ENCODE measurements around the genes RAB38 and ENDOD1.

DNA sequence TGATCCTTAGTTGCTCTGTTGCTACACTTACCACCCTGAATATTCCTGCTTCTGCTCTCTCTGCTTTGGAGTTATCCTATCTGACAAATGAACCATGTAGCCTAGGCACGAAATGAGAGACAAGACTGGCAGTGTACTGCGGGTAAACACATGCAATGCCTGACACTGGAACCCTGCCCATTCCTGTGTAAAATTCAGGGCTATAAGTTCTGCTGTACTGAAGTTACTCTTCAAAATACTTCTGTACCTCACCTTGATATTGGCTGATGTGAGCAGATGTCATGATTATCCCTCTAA lies 289.9 kb downstream of the RAB38 start:
- PRO-cap: no peak

DNA sequence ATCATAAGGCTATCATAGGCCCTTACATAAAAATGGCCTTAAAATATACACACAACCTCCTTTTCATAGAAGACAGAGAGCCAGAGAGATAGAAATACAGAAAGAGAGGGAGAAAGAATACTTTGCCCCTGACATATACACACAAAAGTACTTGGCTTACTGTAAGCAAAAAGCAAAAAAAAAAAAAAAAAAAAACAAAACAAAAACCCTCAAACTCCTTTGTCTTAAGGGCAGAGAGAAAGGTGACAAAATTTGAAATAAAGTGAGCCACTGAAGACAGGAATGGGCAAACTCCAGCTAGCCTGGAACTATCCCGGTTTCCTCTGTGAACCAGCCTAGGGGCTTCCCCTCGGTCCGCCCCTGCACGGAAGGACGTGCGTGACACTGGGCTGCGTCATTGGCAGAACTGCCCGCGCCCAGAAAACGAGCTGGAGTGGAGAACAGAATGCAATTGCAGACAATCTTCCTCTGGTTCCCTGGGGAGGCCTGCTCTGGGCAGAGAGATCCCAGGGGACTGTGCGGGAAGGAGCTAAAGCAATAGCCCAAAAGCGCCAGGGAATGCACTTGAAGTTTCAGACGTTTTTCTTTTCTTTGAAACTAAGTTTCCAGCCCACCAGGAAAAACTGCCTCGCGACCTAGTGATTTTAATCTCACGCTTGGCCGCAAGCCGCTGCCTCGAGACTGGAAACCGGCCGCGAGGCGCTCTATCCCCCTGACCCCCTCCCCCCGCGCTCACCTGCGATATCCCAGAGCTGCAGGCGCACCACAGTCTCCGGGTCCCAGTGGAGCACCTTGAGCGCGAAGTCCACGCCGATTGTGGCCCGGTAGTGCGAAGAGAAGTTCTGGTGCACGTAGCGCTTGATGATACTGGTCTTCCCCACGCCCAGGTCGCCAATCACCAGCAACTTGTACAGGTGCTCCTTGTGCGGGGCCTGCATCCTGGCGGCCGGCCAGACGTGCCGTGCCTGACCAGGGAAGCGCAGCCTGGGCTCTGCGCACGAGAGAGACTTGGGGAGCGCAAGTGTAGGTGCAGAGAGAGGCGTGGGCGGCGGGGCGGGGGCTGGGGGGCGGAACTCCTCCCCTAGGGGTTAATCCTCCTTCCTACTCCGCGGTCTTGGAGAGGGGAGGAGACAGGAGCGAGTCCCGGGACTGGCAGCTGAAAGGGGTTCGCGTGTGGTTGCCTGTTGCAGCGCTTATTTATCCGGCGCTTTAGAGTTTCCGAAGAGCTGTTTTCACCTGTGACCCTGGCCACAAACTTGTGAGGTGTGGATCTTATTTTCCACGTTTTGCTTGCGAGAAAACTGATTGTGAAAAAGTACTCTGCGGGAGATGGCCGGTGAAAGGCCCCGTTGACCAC lies at the start of gene RAB38:
Gene RAB38 (minus strand): TSS at position 997 of the 1,357 bp plus-strand sequence.
- PRO-cap: unidirectional peak, plus-strand start at position 421 of the sequence

- PRO-cap: no peak
These were observed 108.3 kb upstream of the CTSC start for GRCh38 chr11:88445827-88446230.

GRCh38 chr11:93116224-93117350 lies 81.2 kb downstream of the SLC36A4 start:
- PRO-cap: no peak

- PRO-cap: no peak
These were observed 20.8 kb downstream of the SLC36A4 start for GRCh38 chr11:93176821-93177548.

DNA sequence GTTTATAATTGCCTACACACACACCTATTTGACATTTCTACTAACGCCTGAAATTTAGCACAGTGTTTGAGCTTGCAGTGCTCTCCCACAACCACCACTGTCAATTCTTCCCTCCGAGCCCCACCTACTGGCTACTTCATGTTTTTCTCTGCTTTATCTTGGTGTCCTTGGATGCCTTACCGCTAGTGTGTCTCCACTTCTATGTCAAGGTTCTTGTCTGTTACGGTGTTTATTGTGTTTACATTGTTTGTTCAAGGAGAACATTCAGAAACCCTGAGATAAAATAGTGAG lies 39.0 kb upstream of the SLC36A4 start:
- PRO-cap: no peak

GRCh38 chr11:93420773-93421247 lies 90.3 kb downstream of the DEUP1 start:
- PRO-cap: no peak

DNA sequence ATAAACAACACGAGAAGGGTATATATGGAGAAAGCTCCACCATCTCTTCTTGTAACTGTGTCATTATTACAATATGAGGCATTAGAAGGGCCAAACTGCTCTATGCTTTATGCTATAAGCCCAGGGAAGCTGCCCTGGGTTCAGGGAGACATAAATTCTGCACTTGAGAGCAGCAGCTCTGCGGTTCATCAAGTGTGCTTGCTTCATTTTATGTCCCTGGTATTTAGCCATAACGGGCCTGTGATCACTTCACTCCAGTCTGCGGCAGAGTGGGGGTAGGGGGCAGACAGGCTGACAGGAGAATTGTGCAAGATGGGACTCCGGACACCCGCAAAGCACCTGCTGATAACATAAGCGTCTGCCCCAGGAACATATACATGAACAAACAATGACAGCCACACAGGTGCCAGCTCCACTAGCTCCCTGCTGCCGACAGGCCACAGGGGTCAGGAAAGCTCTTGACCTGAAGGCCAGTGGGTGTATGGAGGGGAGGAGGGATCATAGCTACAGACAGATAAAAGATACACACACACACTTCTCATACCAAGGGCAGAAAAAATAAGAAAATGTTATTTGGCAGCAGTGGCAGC lies 56.1 kb downstream of the SMCO4 start:
- PRO-cap: no peak

DNA sequence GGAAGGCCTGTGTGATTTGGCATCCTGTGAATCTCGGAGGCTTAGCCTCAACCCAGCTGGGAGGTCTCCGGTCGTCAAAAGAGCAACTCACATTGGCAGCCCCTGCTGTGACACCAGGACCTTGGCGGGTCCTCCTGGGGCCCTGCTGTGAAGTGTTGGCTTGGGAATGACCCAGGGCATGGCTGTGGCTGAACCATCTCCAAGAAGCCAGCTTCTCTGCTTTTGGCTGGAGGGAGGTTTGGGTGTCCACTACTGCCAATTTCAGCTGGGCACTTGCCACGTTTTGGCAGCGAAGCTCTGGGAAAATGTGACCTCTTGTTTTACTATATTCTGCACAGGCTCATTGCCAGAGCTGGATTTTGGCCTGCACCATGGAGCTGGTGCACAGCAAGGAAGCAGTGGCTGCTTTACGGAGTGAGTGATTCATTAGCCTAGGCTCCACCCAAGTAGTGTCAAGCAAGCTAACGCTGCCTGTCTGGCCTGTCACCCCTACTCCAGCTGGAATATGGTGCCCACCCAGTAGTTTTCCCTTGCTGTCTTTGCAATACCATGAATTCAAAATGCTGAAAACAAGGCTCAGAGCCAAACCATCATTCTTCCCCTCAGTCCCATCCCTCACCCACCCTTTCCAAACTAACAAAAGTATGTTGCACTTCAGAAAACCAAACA lies 24.3 kb upstream of the SMCO4 start:
- PRO-cap: no peak

DNA sequence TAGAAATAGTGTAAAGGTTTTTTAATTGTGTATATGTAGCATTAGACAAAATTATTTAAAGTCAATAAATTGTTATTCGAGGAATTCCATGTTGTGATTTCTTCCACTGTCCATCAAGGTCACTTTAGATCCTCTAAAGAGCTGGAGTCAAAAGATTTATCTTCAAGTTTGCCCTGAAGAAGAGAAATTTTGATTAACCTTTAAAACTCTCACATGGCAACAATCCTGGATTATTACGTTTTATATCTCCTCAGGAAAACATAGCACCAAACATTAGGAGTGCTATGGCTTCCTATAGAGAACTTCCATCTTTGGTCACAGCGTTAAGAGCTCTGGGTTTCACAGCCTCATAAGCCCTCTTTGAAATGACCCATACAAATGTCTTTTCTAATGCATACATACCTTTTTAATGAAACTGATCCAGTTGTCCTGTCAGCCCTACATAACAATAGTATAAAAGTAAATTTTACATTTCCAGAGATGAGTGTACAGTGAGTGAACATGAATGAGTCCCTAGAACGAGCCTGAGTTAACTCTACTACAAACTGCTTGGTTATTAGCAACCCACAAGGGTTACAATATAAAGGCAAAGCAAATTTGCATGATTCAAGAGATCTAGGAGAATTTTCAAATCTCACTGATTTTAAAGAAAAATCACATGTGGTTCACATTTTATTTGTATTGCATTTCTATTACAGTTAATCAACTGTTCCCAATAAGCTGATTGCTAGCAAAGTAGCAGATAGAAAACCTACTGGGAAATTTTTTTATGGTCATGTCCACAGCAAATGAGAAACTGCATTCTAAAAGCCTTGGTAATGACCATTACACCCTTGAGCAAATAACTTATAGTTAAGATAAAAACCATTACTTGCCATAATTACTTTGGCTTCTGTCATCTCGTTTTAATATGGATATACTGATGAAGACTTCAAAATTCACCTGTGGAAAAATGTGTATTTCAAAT lies 10.7 kb downstream of the TAF1D start:
- PRO-cap: no peak

DNA sequence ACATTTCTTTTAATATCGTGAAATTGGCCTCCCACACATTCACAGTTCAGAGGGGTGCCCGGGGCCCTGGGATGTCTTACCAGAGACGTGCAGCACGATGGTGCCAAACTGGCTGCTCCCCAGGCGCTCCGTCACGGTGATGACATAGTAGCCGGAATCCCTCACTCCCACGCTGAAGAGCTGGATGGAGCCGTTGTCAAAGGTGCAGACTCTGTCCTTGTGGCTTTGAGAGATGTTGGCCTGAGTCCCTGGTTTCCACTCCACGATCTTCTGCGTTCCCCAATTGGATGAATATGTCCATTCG lies 29.5 kb downstream of the VSTM5 start:
- PRO-cap: no peak

DNA sequence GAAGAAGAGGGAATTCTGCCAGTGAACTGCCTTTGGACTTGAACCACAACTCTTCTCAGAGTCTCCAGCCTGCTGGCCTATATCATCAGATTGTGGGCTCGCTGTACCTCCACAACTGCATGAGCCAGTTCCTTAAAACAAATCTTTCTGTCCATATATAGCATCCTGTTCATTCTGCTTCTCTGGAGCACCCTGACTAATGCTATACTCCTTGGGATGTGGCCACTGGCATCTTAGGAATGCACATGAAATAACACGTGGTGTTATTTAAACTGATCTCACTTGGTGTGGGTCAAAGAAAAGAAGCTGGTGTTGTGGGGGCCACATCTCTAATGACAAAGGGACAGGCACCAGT lies 58.3 kb upstream of the VSTM5 start:
- PRO-cap: no peak

DNA sequence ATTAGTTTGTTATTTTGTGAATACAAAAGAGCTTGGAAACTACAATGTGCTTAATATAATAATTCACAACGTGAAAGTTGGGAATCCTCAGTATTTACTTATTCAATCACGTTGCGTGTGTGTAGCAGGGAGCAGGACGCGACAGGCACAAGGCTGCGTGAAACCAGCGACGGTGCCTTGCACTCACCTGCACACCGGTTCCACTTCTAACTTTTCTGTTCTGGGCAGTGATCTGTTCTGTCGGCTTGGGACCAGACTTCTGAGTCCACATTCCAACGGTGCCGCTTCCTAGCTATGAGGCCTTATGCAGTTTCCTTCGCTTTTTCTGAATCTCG lies 392 bp upstream of the C11orf97 start:
- PRO-cap: no peak

DNA sequence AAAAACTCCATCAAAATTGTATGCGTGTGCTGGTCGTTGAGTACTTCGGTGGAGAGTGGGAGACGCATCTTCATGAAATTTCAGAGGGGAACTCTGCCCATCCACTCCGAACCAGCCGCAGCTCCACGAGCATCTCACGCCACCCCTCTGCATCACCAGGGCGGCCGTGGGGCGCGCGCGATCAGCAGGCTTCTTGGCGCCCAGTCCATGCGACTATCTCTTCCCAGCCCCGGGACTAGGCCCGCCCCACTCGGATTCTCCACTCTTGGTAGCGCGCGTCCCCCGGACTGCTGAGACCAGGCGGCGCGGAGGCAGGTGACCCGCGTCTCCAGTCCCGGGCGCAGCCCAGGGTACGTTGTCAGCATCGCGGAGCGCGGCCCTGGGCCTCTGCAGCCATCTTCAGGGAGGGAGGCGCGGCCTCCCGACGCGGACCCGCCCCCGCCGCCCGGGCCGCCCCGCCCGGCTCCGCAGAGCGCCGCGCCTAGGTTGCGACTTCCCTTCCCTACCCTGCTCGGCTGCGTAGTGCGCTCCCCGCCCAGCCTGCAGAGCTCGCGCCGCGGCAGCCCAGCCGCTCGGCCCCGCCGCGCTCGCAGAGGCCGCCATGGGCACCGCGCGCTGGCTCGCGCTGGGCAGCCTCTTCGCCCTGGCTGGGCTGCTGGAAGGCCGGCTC lies at the start of gene ENDOD1:
Gene ENDOD1 (plus strand): TSS at position 520 of the 670 bp plus-strand sequence.
- PRO-cap: bidirectional peak, plus-strand start at position 491 of the sequence, minus-strand start at position 381 of the sequence

DNA sequence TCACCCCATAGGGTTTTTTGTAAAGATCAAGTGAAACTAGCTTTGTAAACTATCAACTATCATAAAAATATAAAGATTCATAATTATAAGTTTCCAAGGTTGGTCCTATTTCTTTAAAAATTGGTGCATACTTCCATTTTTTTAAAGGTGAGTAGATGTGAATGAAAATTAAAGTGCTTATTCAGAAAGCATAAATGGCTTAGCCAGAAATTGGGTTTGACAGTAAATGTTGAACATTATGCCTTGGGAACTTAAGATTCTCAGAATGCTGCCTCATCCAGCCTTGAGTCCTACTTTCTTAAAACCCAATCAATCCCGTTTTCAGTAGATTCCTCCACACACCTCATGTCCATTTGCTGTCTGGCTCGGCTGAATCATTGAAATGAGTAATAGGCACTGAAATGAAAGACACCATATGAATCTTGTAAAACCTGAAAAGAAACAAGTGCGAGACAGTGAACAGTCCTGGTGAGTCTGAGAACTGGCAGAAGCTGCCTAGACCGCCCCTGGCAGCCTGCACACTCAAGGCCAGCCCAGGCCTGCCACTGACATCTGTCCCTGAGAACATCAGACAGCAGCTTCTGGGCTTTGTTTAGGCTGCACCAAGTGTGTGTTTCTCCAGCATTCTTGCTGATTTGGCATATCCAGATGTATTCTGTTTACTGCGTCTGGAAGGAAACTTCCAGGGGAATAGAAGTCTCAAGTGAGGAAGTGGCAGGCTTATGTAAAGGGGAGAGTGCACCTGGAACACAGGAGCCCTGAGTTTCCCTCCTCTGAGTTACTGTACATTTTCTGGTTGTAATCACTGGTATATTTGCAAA lies 44.8 kb downstream of the ENDOD1 start:
- PRO-cap: no peak

GRCh38 chr11:95229090-95229370 lies 2.0 kb downstream of the SESN3 start:
- PRO-cap: no peak

DNA sequence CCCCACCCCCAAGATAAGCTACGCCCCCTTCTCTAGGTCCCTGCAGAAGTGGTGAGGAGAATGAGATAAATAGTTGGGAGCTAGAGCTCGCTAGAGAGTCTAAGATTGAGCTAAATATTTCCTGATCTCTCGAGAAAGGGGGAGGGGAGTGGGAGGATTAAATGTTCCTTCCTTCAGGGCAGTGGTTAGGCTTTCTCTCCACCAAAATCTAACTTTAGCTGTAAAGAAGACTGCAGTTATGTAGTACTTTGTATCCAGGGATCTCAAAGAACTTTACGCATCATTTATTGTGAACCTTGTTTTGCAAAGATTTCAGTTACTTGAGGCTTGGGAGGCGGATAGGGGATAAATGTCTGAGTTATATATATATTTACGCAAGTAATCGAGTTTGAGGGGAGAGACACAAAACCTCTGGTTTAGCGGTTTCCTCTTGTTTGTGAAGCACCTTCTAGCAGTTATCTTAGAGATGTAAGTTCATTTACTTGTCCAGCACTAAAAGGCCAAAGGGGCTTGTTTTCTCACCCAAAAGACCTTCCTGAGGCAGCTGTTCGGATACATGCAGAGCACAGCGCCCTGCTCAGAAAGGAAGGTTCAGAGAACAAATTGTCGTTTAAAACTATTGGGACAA lies 635 bp upstream of the SESN3 start:
- PRO-cap: bidirectional peak, plus-strand start at position 63 of the sequence, minus-strand start outside the sequence

DNA sequence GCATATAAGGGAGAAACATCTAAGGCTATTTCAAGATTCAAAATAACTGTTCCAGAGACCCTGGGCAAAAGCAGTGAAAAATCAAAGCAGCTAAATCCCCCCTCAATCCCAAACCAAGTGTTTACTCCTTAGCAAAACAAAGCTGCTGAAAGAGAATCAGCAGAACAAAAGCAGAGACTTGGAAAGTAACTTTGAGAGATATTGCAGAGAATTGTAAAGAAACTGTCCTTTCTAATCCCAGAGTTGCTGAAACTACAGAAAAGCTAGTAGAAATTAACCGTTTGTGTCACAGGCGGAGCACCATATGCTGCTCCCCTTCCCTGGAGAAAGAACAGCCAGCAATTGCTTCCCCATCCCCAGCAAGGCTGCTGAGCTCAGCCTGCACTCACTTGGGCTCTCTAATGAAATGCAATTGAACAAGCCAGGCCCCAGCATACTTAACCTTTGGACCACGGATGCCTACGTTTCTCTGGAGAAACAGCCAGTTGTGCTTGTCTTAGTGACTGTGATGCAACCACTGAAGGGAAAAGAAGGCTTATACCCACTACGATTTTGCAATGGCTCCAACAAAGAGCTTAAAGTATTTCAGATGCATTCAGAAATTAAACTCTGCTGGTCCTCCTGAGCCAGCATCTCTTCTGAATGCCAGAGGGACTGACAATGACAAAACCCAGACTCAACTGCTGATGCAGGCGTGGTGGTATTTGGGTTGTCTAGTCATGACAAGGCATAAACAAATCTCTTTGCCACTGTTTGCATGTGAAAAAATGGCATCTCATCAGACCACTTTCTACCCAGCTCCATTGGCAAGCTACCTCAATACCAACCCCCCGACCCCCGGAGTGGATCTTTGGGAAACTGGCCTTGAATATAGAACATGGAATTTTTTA lies 51.3 kb upstream of the SESN3 start:
- PRO-cap: no peak

- PRO-cap: no peak
These were observed 212.5 kb upstream of the SESN3 start for GRCh38 chr11:95443570-95443876.

- PRO-cap: no peak
These were observed 277.0 kb downstream of the FAM76B start for GRCh38 chr11:95512546-95512932.